Penis (tissue), 1 donor: ENCODE measurements around the genes SIK1 and AGPAT3.

- PRO-cap, result no peak
These were observed 21.3 kb downstream of the UBASH3A start for GRCh38 chr21:42424760-42425601.

DNA sequence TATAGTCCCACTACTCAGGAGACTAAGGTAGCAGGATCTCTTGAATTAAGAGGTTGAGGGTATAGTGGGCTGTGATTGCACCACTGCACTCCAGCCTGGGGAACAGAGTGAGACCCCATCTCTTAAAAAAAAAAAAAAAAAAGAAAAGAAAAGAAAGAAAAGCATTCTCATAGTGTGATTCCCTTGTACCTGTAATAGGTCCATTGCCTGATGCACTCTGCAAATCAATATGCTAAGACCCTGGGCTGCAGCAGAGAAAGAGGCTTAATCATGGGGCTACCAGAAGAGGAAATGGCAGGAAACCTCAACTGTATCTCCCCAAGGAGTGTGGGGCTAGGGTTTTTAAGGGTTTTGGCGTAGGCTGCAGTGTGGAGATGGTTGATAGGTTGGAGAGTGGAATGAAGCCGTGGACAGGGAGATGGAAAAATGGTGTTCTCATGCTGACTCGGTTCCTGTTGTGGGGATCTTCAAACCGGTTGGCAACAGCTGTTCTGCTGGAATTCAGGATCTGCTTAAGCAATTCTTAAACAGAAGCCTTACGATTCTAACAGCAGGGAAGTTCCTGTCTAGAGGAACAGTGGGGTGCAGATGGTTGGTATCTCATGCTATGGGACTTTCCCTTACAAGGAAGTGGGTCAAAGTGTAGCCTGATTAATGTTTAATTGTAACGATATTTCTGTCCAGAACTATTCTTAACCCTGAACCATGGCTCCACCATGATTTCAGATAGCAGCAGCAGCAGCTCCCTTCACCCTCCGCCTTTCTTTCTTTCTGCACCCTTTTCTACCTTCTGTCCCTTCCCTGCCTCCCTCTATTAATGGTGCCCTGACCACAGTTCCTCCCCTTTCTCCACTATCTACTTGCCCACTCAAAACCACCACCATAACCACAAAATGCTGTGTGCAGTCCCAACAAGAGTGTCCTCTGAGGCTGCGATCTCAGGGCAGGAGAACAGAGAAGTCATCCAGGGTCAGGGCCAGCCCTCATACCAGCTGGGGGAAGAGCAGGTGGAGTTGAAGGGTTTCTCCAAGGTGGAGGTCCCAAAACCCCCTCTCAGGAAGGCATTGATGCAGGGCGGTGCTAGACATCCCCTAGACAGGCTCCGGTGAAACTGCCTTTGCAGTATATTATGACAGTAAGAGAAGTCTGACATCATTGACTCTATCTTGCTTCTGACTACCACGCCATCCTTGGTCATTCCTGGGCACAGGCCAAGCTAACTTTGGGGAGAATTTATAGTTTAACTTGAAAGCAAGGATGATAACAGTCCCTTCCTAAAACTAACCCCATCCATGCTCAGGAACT is 30.8 kb downstream of the RSPH1 start:
- PRO-cap, result no peak

DNA sequence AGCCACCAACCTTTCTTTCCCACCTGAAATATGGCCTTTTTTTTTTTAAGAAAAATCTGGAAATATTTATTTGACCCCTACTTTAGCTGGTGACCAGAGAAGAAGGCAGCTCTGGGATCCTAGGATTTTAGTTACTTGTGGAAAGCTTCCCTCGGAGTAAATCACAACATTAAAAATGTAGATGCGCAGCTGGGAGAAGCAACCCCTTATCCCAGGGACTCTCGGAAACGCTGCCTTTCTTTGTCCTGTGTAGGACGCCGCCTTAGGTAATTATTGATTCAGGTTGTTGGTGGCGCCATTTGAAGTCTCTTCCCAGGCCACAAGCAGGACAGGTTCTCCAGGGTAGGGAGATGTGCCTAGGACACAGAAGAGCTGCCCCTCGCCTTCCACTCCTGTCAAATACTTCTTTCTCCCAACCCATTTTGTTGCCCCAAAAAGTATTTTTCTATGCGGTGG is 10.2 kb downstream of the SLC37A1 start:
- PRO-cap, result no peak

GRCh38 chr21:42614769-42615281 is 38.6 kb upstream of the PDE9A start:
- PRO-cap, result no peak

- PRO-cap, result no peak
These were observed 69.3 kb downstream of the PDE9A start for GRCh38 chr21:42722549-42723200.

DNA sequence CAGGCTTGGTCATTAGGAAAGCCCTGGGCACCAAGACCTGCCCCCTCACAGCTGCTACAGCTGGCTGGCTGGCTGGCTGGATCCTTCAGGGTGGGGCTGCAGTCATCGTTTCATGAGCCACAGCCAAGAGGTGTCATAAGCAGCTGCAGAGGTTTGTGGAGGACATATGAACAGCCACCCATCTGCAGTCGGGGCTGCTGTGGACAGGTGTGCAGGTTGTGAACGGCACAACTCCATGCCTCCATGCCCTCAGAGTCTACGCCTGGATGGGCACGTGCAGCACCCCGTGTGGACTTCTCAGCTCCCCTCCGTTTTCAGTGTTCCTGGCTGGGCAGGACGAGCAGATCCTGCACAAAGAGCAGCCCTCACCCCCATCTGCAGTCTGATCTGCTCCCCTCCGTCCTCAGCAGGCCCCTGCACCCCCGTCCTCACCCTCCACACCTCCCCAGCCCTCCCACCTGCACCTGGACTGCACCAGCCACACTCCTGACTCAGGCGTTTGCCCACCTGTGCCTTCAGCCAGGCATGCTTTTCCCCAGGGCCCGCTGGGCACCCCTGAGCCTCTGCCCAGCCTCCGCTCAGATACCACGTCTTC is 29.4 kb downstream of the CBS start:
- PRO-cap, result no peak

DNA sequence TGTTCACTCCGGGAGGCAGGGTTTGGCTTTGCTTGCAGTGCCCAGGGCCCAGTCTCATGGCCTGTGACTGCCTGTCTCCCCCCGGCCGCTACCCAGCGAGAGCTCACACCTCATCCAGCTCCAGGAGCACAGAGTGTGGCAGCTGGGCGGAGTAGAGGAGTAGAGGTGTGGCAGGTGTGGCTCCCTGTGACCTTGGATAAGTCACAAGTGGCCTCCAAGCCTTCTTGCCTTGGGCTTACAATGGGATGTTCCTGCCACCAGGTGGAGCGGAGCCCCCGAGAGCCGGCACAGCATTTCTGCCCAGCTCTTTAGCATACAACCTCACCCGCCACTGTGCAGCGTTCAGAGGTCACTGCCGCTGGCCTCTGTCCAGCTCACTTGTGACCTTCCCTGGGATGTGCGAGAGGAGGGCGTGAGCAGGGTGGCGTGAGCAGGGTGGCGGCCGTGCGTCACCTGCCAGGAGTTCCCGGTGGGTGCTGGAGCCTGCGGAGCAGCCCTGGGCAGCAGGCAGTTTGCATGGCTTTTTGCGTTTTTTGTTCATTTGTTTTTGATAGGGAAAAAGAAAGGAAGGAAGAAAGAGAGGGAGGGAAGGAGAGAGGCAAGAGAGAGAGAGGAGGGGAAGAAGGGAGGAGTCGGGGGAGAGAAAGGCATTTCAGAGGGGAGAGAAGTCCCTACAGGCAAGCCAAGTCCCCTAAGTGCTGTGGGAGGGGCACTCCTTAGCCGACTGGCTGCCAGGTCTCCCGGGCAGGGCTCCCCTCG is 42.5 kb downstream of the CRYAA start:
- PRO-cap, result no peak

DNA sequence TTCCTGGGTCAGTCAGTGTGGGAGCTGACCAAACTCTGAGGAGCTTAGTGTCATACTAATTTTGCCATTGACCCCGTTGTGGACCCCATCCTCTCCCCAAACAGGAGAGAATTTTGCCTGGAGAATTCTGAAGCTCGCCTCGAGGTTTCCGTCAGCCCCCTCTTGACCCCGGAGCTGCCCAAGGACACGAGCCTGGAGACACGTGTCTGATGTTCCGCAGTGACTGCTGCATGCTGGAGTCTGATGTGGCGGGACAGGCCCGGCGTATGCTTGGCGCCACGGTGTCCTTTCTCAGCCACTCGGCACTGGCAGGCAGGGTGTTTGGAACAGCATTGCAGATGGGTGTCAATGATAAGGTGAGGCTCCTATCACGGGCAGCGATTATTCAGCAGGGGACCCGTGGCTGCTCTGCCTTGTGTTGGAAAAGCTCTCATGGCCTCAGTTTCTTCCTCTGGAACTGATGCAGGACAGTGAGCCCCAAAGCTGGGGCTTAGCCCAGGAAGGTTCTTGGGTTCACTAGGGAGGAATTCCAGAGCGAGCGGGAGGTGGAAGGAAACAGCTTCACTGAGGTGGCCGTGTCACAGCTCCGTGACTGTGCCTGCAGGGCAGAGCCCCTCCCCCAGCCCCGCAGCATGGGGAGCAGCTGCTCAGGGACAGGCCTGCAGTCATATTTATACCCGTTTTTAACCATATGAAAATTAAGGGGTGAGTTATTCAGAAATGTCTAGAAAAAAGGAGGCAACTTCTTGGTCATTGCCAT is 123.6 kb downstream of the SIK1 start:
- PRO-cap, result no peak

DNA sequence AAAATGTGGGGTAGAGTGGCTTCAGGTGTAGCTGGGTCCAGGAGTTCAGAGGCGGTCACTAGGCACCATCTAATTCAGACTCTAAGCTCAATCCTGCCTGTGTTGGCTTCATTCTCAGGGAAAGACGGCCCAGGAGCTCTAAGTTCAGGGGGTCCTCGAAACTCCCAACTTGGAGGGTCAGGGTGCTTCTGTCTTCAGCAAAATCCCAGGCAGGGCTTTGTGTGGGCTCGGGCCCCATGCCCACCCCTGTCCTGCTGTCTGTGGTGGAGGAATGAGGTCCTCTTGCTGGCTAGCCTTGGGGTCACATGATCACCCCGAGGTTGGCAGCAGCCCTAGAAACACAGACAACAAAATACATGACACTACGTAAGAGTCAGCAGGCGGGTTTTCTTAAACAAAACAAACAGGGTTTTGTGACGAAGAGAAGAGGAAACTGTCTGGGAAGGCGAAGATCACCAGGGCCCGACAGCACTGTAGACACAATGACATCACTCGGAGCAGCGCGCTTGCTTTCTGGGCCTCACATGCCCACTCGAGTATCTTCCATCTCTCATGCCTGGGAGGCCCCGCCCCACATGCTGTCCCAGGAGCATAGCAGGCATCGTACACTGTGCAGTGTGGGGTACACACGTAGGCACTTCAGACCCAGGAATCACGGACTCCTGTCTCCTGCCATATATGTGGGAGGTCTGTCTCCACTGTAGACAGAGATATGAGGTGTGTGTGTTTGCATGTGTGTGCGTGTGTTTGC is 94.9 kb downstream of the SIK1 start:
- PRO-cap, result bidirectional peak, plus-strand start at position 421 of the sequence, minus-strand start at position 253 of the sequence

DNA sequence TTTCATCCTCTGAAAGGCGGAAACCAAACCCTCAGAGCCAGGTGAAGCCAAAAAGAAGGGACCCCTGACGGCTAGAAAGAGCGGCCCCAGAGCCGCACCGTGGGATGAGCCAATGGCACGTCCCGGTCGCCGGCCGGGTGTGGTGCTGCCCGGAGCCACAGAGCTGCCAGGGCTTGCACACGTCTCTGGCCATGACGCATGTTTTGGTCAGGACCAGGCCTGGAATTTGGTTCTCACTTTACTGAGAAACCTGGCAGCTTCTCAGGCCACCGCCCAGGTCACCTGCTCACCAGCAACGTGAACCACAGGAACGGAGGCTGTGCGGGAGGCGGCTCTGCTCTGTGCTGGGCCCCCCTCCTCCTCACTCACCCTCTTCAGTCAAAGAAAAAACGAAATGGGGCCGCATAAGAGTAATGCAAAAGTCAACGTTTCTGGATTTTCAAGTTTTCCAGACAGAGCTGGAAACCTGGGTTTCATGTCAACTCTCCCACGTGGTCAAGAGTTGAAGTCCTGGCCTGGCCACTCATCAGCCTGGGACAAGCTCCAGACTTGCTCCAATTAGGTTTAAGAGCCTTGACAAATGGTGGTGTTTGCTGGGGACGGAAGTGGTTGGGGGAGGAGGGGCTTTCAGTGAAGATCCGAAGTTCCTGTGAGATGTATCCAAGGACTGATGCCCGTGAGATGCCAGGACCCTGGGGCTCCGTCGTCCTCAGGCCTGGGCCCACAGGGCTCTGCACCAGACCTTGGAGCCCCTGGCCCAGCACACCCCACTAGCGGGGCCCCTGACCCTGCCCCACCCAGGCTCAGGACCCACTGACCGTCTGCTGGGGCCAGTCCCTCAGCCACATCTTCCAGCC is 53.7 kb downstream of the SIK1 start:
- PRO-cap, result no peak

GRCh38 chr21:43426938-43427339 is at the start of gene SIK1:
TSS of gene SIK1 (minus strand) at chr21:43427131.
- PRO-cap, result no peak

DNA sequence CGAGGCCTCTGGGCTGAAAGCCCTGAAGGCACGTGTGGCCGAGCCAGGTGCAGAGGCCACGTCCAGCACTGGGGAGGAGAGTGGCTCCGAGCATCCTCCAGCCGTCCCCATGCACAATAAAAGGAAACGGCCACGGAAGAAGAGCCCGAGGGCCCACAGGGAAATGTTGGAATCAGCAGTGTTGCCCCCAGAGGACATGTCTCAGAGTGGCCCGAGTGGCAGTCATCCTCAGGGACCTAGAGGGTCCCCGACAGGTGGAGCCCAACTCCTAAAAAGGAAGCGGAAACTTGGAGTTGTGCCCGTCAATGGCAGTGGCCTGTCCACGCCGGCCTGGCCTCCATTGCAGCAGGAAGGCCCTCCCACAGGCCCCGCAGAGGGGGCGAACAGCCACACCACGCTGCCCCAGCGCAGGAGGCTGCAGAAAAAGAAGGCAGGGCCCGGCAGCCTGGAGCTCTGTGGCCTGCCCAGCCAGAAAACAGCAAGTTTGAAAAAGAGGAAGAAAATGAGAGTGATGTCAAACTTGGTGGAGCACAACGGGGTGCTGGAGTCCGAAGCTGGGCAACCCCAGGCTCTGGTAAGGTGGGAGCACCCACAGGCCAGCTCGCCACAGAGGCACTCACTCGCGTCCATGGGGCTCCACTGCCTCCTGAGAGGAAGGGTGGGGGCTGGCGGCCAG is 28.4 kb downstream of the RRP1B start:
- PRO-cap, result no peak

GRCh38 chr21:43731310-43732125 is 12.6 kb downstream of the PDXK start:
- PRO-cap, result no peak

GRCh38 chr21:43810061-43810695 is 20.8 kb downstream of the RRP1 start:
- PRO-cap, result no peak

- PRO-cap, result bidirectional peak, plus-strand start at chr21:43865260, minus-strand start at chr21:43865151
These were observed at the start of gene AGPAT3 for GRCh38 chr21:43864836-43865579. TSS of gene AGPAT3 (plus strand) at chr21:43865223.

- PRO-cap, result unidirectional peak, minus-strand start at chr21:43866850
These were observed 1.9 kb downstream of the AGPAT3 start for GRCh38 chr21:43866711-43867457.

- PRO-cap, result no peak
These were observed 9.5 kb downstream of the TRAPPC10 start for GRCh38 chr21:44021541-44022099.

GRCh38 chr21:44037518-44038062 is 25.5 kb downstream of the TRAPPC10 start:
- PRO-cap, result no peak

DNA sequence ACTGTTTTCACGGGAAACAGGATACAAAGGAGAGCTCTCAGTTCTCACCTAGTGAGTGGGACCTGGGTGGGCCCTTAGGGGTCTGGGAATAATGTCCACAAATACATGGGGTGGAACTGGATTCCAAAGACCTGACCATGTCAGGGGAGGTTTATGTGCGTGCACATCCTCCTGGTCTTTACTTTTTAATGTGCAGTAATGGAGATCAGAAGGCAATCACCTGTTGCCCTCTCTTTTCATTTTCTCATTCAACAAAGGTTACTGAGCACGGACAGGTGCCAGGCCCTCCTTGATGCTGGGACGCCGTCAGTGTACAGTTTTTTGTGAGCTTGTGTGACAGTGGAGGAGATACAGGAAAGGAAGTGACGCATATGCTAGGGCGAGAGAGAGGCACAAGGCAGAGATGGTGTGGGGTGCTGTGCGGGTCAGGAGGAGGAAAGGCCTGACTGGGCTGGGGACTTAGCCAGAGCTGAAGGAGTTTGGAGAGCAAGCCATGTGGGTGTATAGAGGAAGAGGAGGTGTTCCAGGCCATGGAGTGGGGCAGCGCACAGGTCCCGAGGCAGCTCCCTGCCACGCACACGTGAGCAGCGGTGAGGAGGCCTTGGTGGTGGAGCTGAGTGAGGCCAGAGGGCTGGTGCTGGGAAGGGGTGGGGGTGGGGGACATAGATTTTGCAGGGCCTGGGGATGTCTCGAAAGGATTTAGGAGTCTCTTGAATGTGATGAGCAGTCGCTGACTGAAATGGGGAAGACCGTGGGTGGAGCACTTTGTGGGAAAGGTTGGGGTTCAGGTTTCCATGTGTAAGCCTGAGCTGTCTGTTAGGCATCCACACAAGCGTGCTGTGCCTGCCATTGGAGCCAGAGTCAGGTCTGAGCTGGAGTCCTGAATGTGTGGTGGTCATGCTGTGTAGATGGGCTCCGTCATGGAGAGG is 45.9 kb downstream of the TRAPPC10 start:
- PRO-cap, result no peak

DNA sequence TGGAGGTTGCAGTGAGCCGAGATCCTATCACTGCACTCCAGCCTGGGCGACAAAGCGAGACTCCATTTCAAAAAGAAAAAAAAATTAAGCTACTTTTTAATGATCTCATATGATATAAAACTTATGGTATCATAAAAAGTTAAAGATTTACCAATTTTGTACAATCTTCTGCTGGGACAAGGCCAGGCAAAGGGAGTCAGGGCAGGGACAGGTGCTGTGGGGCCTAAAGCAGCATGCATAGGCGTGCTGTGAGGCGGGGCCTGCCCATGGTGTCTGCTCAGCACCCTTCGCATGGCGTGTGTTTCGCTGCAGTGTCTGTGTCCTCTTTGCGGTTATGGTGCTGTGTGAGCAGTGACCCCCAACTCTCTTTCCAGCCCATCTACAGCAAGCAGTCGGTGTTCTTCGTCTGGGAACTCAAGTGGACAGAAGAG is 13.5 kb upstream of the PWP2 start:
- PRO-cap, result no peak